SJCRH30 (cell line): ENCODE measurements around a stretch of chr12.

DNA sequence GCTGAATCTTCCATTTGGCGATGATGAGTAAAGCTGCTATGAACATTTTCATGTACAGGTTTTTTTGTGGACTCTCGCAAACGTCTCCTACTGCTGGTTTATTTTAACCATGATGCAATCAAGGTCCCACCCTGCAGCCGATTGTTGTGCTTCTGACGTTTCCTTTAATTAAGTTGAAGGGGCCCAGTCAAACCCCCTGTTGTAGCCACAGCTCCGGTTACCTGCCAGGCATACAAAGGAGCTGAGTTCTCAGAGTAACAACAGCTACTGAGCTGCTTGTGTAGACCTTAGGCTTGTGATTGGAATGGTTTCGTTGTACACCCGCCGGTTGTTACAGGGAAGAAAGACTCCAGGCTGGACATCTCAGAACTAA lies 63.3 kb downstream of the ZNF664 start:
- RAMPAGE, long total RNA: no peak

DNA sequence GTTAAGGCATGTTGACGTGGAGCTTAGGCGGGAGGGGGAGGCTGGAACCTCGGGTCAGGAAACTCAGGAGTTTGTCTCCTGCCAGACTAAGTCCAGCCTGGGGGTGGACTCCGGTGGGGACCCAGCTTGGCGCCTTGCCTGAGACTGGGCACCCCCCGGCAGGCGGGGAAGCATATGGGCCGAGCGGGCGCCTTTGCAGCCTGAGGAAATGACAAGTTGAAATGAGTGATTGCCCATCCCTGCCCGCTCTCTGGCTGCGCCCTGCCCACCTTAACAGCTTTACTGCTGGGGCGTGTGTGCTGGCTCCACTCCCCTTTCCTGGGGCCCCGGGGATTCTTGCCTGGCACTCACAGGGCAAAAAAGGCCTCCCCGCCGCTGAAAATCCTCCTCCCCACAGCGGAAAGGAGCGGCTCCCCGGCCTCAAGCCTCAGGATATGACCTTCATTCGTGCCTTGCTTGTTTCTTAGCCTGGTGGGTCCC lies 1.4 kb downstream of the RFLNA start:
- RAMPAGE, long total RNA: no peak

- RAMPAGE, long total RNA: no peak
These were observed 38.1 kb downstream of the RFLNA start for GRCh38 chr12:124332914-124333463.

DNA sequence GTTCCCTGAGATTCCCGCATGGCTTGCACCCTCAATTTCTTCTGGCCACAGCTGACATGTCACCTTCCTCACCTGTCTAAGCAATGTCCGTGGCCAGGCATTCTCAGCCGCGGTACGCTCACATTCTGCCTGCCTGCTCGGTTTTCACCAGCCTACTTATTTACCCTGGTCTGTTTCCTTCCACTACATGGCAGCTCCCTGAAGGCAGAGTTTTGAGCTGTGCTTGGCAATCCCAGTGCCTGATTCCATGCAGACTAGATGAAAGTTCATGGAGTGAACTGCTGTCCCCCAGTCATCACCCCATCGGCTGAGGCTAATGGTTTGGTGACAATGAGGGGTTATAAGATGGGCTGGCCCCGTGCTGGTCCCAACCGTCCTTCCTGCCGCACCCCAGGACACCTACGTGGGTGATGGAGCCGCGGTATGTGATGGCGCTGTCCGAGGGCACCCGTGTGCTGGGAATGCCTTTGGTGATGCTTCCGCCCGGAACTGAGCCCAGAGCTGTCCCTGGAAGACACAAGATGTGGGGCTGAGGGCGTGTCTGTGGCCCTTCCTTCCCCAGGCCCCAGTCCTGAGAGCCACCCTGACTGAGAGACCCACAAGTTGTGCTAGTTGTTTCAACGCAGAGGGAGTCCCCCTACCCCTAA lies 58.9 kb downstream of the RFLNA start:
- RAMPAGE, long total RNA: no peak

- RAMPAGE, long total RNA: no peak
These were observed 85.2 kb downstream of the RFLNA start for GRCh38 chr12:124379725-124380956.

DNA sequence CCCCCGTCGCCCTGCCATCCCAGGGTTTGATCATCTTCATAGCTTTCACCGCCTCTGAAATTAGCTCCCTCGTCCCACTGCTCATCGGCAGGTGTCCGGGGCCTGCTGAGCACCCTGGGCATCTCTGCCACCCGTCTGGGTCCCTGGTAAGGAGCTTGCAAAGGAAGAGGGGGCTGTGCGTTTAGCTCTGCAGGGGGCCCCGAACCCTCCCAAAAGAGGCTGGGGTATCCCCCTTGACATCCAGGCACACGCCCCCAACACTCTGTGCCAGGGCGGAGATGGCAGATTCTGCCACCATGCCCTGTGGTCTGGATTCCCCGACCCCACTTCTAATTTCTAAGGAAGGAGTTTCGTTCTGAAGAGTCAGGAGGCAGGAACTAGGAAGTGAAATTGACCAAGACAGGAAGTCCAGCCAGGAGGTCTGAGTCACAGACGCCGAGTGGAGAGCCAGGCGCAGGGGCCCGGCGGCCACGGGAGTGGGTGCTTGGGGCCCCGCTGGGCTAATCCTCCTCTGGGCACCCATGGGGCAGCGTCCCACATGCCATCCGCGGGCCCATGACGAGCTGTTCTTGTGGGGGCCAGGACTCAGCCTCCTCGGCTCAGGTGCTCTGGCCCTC lies 95.7 kb downstream of the RFLNA start:
- RAMPAGE, long total RNA: no peak

GRCh38 chr12:124411084-124412072 lies 116.5 kb downstream of the RFLNA start:
- RAMPAGE, long total RNA: no peak

- RAMPAGE, long total RNA: no peak
These were observed 127.6 kb downstream of the RFLNA start for GRCh38 chr12:124422186-124423189.

- RAMPAGE, long total RNA: no peak
These were observed 42.8 kb downstream of the NCOR2 start for GRCh38 chr12:124524145-124525391.

- RAMPAGE, long total RNA: no peak
These were observed 529 bp upstream of the NCOR2 start for GRCh38 chr12:124568033-124568249.

DNA sequence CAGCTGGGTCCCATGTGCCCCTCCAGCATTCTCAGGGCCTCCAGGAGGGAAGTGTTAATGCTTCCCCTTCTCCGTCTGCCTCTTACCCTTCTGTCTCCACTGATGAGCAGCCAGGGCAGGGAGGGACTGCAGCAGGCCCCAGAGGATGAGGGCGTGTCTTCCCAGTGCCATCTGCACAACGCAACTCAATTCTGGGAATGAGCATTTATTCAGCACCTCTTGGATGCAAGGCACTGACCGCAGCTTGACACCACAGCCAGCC lies 35.9 kb upstream of the NCOR2 start:
- RAMPAGE, long total RNA: no peak

- RAMPAGE, long total RNA: no peak
These were observed 41.6 kb upstream of the NCOR2 start for GRCh38 chr12:124608789-124609569.

DNA sequence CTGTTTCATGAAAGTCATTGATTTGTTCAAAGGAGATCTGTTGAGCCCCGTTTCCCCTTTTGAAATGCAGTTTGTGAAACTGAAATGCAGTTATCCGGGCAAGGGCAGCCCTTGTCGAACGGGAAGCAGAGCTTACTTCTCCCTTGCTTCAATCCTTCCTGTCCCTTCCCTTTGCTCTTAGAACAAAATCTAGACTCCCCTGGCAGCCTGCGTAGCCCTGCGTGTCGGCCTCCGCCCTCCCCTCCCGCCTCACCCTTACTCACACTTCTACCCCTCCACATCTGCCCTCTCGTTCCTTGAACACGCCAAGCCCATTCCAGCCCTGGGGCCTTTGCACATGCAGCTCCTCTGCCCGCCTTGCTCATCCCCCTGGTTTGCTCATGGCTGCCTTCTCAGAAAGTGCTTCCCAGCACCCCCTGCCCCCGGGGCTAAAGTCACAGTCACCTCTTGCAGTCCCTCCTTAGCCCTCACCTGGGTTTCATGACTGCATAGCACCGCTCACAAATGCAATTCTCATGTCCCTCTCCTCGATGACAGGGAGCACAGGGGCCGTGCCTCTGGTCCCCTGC lies 49.5 kb upstream of the NCOR2 start:
- RAMPAGE, long total RNA: no peak

- RAMPAGE, long total RNA: no peak
These were observed 44.2 kb downstream of the SCARB1 start for GRCh38 chr12:124819273-124820024.

DNA sequence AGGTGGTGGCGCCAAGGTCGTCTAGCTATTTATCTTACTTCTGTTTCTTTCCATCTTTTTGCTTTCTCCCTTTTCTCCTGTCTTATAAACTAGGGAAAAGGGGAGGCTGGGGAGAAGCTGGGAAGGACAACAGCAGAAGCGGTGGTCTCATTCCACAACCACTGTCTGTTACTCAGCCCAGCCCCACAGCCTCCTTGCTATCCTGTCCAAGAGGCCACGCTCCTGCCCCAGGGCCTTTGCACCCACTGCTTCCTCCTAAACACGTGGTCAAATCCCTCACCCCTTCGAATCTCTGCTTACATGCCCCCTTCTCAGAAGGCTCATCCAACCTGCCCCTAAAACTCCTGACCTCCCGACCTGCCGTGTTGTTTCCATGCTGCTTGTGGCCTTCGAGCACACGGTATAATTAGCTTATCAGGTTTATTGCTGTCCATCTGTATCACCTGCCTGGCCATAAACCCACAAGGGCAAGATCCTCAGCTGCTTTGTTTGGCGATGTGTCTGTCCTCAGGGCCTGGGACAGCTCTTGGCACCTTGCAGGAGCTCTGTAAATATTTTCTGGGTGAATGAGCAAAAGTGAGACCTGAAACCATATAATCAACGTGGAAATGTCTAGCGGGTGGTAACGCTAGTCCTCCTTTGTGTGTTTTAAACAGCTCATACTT lies 36.1 kb downstream of the SCARB1 start:
- RAMPAGE, long total RNA: no peak

DNA sequence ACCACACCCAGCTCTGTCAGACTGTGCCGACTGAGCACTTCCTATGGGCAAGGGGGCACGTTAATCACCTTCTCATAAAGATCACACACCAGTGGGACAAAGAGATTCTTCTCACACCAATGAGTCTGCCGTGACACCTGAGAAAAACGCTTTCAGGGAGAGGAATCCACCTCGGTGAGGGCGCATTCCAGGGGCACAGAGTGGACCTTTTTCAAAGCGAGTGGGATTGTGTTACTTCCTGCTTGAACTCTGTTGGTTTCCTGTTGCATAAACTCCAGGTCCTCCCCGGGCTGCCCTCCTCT lies 17.5 kb upstream of the SCARB1 start:
- RAMPAGE, long total RNA: no peak

- RAMPAGE, long total RNA: no peak
These were observed 9.0 kb downstream of the DHX37 start for GRCh38 chr12:124979885-124980416.

- RAMPAGE, long total RNA: no peak
These were observed 35.7 kb upstream of the AACS start for GRCh38 chr12:125029393-125030022.

DNA sequence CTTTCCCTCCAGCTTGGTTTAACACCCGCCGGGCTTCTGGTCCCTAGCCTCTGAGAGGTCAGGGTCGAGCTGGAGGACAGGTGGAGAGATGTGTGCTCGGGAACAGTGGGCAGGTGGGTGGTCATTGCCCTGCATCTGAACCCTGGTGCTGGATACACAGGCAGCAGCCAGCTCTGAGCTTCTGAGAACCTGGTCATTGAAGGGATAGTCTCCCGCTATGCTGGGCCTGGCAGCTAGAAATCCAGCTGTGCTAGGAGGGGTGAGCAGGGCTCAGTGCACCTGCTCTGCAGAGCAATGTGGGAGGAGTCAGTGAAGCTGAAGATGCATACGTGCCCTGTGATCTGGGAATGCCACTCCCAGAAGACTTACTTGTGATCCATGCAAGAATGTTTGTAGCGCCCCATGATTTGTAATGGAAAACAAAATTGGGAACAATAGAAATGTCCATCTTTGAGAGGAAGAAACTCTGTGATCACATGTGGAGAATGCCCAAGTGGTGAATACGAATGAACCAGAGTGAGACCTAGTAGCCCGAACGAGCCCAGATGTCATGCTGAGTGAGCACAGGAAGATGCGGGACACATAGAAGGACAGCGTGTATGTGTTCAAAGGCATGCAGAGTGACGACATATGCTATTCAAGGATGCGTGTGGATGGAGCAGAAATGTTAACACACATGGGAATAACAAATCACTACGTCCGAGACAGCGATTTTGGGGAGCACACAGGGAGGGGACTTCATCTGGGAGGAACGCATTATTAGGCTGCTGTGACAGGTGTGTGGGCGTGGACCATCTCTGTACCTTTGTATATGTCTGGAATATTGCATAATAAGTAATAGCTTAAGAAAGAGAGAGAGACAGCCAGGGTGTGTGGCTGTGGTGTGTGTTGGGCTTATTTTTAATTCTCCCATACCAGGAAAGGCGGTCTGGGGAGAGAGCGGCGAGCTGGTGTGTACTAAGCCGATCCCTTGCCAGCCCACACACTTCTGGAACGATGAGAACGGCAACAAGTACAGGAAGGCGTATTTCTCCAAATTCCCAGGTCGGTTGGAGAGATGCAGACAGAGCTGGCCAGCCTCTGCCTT lies 57.4 kb upstream of the TMEM132B start:
- RAMPAGE, long total RNA: no peak

DNA sequence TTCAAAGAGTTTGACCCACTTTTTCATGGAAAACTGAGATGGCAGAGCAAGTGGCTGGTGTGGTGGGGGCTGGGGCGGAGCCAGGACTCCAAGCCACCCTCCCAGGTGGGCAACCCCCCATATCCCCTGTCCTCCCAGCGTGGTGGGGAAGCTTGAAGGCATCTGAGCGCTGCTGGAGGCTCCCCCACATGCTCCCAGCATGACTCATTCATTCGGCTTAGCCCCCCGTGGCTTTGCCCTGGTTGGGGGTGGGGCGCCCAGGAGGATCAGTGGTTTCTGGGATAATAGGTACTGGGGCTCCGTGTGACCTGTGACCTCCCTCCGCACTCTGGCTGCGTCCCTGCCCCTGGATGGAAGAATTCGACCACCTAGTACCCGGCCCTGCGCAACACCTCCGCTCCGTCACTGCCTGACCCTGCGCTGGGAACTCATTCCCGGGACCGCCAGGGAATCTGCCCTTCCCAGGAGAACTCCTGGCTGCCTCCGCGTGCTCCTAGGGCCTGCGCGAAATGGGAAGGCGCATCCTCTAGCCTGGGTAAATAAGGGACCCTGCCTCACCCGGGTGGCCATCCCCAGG lies 887 bp upstream of the TMEM132B start:
- RAMPAGE, long total RNA: no peak